ENCODE measurements around a stretch of chr1.

DNA sequence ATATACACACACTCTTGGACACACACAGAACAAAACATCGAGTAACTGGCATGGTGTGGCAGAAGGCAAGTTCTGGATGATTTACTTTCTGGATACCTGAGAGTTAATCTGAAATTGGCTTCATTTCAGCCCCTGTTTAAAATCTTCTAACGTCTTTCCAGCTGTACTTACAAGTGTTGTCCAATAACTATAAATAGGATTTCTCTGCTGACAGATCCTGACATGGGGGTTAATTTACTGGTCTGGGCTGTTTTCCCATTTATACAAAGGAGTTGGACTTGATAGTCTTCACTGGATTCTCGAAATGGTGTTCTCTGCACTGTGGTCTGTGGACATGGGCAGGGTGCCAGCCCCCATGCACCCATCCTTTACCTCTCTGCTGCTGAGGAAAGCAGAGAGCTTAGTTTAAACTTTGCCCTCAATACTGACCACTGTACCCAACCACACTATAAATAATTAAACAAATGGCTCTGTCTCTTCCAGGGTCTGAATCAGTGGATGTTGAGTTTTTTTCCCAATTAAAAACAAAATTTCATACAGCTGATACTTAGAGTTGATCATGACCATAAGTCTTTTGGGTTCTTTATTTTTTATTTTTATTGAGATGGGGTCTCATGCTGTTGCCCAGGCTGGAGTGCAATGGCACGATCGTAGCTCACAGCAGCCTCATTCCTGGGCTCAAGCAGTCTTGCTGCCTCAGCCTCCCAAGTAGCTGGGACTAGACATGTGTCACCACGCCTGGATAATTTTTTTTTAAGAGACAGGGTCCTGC, 5.3 kb downstream of the DIO1 start:
- PRO-cap = no peak

DNA sequence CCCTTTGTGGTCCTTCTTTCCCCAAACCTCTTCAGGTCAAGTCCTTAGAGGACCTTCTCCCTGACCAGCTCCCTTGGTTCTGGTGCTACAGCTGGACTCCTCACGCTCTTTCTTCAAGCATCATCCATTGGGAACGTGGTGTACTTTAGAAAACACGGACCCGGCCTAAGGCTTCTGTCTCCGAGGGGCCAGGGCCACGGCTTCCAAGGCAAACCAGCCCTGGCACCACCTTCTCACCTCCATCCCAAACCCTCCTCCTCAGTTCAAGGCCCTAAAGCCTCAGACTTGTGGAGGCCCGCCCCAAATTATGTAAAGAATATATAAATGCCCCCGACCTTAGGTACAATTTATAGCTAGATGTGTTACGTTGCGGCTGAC, 640 bp downstream of the IFT25 start:
- PRO-cap = no peak

- PRO-cap = no peak
Observed at GRCh38 chr1:54054282-54054836, 951 bp downstream of the TCEANC2 start.

GRCh38 chr1:54226282-54227038, 26.5 kb downstream of the MRPL37 start:
- PRO-cap = no peak

- PRO-cap = no peak
Observed at GRCh38 chr1:54228032-54229203, 28.5 kb downstream of the MRPL37 start.

- PRO-cap = no peak
Observed at GRCh38 chr1:54285161-54285580, 85.2 kb downstream of the MRPL37 start.

DNA sequence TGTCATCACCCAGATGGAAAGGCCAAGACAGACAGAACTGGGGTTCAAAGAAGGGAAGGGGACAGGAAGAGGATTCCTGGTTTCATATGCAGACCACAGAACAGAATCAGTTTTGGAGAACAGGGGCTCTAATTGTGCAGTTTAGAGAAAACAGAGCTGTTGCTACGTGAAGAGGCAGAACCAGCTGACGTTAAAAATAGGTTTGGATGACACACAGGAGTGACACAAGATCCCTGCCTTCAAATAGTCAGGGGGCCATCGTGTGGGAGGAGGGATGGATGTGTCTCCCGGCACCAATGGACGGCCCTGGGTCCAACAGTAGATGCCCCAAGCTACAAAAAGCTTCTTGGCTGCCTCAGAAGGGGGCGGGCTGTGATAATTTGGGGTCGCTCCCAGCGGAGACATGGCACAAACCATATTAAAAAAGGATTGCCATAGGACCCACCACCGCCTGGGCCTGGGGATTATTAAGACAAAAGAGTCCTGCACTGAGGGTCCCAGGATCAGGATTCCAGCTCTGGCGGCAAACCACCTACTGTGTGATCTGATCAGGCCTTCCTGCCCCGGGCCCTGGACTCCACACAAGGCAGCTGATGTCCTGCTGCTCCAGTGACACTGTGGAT, 87.9 kb downstream of the MRPL37 start:
- PRO-cap = no peak

DNA sequence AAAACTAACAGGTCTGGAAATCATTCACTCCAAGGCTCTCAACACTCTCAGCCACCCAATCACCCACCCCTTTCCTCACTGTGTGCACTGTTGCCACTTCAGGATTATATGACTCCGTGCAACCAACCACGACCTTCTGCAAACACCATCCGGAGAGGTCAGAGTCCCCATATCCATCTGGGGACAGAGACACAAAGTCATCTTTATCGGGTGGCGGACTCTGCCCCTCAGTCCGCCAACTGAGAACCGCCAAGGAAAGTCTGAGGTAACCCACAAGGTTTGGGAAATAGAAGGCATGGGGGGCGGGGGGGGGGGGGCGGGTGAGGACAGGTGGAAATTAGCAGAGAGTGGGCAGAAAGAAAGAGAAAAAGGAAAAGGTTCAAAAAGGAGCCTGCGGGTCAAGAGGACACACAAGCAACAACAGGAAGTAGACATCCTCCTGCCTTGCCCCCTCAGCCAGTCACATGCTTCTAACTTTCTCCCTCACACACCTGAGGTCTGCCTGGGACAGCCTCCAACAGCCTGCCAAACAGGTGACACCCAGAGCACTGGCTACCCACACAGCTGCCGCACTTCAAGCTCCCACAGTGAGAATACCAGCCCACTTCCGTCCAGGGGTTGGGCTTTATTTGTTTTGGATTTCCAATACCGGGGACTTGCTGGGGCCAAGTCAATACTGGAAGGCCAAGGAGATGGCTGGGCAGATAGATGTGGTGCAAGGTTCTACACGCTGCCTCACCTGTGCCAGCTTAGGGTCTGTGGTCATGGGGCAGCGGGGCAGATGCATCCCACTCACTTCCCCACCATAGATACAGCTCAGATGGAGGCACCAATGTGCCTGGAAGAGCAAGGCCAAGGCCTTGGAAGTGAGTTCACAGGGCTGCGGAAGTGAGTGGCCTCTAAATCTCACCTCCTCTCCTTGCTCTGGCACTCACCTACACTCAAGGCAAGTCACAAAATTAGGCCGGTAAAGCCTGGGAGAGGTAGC, 148.3 kb downstream of the MRPL37 start:
- PRO-cap = no peak

DNA sequence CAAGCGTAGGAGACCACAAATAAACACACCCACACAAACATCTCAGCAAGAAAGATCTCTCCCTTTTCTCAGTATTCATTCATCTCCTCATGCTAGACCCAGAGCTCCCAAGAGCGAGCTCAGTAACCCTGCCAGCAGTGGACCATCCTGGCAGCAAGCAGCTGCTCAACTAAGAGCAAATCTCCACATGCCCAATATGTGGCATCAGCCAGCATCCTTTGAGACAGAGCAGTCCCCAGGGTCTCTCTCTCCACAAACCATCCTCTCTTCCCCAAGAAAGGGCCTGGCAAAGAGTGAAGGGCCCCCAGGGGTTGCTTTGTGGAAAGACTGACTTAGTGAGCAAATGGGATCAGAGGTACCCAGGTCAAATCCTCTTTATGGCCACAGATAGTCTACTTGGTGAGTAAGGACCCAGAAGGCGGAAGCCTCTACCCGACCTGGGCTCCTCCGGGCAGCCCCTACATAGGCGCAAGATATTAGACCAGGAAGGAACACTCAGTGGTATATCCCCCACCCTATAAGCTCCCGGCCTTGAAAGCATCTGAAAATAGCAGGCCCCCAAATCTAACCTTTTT, 162.2 kb downstream of the MRPL37 start:
- PRO-cap = no peak

DNA sequence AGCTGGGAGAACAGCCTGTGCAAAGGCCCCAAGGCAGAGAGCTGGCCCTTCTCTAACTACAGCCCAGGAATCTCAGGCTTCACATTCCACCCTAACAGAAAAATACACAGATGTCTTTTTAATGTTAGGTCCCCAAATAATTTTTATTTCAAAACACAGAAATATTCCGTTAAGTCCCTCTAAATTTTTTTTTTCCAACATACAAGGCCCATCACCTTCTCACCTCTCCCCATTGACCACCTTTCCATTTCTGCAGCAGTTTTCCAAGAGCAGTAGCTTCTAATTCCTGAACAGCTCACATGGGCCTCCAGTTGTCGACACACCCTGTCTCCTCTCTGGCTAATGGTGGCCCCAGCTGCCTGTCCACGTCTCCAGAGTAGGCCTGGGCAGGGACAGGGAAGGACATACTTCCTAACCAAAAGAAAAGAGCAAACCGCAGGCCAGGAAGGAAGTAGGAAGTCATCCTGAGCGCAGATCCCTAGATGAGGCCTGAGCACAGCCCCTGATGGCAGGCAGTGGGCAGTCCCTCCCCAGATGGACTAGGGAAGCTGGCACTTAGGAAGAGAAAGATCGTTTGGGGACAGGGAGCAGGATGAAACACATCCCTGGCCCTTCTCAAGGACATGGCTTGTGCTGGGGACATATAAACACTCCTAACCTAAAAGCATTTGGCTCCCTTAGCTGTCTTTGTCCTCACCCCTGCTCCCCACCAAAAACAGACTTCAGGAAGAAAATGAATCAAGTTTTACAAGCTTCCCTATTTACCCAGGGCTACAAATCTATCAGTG, 163.2 kb upstream of the ACOT11 start:
- PRO-cap = no peak

DNA sequence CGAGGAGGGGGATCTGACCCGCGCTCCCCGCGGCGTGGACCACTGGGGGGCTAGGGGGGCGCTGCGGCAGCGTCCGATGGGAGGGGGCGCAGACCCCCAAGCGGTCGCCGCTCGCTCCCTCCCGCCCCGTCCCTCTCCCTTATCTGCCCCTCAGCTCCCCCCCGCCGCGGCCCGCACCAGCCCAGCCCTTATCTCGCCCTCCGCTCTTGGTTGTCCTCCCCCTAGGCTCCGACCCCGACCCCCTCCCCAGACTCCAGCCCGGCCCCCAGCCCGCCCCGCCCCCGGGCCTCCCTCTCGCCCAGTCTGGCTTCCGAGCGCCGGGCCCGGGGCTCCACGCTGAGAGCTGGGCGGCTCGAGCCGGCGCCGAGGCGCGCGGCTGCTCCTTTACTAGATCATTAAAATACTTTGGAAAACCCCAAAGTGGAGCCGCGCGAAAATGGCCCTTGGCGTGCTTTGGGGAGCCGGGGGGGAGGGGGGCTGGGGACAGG, 141.3 kb upstream of the ACOT11 start:
- PRO-cap = no peak

DNA sequence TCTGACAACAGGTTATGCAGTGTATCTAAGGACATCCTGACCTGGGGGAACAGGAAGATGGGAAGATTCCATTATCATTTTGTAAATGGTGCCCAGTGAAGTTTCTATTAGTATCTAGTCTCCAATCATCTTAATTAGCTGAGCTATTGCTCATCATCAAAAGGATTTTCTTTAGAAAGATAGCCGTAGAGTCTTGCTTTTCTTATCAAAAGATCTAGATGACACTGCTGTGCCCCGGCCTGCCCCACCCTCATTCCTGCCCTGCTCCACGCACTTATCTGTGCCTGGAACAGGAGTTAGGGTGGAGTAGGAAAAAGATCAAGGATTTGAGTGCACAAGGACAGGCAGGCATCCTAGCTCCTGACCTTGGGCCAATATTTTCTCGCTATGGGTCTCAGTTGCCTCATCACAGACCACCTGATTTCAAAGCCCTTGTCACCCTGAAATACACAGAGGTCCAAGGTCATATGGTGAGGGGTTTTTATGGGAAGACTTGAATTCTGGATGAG, 456 bp upstream of the MROH7 start:
- PRO-cap = no peak

- PRO-cap = no peak
Observed at GRCh38 chr1:54646231-54646654, 4.7 kb downstream of the MROH7 start.

DNA sequence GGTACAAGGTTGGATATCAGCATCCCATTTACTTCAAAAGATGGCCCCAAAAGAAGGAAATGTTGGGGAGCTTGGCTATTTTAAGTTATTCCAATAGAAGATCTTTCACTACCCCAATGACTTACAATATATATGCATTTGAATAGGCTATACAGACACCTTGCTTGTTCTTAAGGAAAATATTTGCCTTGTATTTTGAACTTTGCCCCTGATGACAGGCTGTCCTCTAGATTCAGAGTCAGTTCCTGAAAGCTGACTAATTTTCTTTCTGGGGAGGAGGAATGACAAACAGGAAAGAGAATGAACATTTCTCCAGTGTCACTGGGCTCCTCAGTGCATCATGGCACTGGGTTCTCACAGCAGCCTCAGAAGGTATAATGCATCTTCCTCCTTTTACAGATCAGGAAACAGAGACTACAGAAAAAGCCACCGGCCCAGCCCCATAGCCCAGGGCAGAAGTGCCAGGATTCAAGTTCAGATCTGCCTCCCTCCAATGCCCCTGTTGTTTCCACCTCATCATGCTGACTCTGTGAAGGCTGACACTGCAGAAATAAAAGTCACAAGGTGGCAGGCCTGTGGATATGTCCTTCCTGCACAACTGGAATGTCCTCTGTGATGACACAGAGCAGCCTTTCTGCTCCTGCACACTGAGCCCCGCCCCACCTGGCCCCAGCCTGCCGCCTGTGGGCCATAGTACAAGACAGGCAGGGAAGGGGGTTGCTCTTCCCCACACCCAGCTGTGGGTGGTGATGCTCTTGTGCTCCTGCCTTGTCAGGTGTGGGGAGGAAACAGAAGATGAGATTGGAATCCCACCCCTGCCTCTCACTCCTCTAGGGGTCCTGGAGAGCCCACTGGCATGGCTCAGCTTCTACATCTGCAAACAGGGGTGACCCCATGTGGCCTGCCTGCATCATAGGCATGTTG, 6.5 kb downstream of the TTC22 start:
- PRO-cap = no peak

GRCh38 chr1:54847351-54848484, 39.3 kb downstream of the DHCR24 start:
- PRO-cap = no peak

DNA sequence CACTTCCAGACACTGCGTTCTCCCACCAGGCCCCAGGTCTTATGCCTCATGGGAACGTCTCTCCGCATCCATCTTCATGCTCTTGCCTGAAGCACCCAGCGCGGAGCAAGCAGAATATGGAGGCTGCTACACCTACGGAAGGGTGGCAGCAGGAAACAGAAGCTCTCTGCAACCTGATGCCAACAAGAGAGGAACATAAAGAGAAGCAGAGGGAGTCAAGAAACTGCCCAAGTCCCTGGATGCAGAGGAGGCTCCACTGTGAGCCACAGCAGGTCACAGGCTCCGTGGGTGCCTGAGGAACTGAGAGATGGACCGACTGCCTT, 1.1 kb downstream of the DHCR24 start:
- PRO-cap = no peak

- PRO-cap = no peak
Observed at GRCh38 chr1:55429305-55429644, 214.1 kb upstream of the USP24 start.

DNA sequence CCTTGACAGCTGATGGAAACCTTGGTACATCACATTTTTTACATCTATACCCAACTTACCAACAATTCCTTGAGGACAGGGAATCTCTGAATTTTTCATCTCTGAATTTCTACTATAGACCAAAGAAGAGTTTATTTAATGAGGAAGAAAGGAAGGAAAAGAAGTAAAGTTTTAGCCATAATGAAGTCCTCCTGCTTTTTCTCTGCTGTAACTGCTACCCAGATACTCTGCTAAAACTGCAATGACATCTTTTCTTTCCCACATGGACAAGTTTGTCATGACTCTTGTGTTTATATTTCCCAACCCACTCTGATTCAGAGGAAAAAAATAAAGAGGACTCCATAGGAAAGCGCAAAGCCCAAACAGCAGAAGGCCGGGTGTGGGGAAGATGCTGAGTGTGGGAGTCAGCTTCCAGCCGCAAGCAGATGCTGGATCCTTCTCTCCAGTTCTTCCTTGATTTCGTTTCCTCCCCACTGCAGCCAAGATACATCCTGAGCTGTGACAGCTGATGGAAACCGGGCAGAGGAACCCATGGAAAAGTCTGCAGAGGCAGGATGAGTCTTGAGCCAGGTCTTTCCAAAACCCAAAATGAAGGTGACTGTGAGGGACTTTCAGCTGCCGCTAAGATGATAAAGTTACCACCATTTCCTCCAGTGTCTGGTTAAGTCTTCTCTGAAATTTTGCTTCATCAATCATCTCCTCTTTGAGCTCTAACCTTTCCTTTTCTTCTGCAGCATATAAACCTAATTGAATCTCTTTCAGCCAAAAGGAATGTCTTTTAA, 498.2 kb downstream of the PLPP3 start:
- PRO-cap = no peak

DNA sequence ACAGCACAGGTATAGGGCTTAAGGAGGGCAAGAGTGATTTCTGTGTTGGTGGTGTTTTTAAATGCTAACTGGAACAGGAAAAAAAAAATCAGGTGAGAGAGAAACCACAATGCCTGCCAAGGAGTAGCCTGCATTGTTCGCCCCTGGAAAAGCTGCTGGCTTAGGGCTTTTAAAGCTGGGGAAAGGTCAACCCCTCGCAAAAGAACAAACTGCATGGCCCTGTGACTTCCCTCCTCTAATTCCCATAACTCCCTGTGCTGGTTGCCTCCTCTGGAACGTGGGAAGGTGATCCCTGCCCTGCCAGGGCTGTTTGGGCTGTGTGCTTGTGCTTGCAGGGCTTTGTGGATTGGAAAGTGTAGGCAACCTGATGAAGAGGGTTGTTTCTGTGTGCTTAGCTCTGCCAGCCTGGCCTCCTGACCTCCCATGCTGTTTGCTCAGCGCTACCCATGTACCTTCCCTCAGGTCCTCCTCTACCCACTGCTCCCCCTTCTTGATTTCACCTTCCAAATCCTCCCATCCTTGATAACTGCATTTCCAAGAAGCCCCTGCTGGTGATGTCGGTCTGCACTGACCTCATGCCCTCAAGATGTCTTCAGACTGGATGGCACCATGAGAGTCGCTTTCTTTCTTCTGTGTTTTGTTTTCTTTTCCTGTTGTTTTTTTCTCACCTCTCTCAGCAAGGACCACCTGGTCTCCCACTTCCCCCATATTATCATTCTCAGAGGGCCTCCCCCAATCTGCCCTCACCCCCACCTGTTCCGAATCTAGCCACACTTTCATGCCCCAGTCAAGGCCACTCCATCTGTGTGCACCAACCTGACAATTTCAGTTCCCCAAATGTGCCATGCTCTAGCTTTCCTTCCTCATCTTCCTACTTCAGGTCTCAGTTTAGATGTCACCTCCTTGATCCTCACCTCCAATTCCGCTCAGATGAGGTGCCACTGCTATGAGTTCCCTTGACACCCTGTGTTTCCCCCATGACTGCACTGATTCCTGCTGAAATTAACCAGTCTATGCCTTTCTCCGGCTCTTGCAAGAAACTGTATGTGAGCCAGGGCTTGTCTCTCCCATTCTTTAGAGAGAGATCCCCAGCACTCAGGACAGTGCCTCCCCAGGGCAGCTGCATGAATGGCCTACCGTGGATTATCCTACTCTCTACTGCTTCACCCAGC, 146.5 kb downstream of the PLPP3 start:
- PRO-cap = no peak

DNA sequence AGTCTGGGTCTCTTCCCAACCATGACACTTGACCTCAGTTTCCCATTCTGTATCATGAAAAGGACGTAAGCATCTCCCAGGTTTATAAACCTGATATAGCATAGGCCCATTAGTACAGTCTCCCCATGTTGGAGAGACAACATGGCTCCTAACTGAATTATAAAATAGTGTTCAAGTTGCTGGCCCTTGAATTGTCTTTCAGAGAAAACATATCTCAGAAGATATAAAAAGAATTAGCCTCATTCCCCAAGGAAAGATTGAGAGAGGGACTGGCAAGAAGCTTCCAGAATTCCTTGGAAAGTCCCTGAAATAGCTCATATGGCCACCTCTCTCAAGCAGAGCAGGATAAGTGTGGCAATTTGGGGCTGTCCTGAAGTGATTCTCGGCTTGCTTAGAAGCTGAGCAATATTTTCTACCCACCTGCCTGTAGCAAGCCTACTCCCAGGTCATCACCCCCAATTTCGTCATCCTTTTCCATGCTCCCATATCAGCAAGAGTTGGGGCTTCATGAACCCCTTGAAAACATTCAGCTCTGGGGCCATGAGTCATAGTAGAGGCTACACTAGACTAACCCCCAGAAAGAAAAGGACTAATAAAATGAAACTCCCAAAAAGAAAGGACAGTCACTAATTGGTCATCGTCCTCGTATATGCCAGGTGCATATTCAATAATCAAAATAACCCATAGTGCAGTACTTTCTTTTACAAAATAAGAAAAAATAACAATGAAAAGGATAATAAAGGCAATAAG, 131.6 kb downstream of the PLPP3 start:
- PRO-cap = no peak